AG04450 (cell line): ENCODE measurements around the gene MKNK1.

DNA sequence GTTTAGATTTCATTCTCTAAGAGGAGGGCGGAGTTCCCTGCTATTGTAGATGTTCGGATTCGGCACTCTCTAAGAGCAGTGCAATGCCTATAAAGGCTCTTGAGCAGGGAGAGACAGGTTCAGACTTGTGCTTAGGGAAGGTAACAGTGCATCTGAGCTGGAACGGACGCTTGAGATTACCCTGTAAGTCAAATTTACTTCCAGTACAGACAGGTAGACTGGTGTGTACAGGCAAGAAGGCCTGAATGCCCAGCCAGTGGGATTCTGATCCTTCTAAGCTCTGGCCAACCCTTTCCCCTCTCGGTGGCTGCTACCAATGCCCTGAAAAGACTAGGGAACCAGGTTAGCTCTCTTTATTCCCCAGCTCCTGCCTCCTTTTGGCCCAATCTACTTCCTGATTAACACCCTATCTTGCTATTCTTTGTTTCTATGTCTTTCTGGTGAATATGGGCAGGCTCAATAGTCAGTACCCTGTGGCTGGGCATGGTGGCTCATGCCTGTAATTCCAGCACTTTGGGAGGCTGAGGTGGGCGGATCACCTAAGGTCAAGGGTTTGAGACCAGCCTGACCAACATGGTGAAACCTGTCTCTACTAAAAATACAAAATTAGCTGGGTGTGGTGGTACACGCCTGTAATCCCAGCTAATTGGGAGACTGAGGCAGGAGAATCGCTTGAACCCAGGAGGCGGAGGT, 15.6 kb downstream of the LURAP1 start:
- CAGE, long polyA plus RNA: no peak
- RRBS: no CpG with 5 or more reads among the region's 10 CpGs

DNA sequence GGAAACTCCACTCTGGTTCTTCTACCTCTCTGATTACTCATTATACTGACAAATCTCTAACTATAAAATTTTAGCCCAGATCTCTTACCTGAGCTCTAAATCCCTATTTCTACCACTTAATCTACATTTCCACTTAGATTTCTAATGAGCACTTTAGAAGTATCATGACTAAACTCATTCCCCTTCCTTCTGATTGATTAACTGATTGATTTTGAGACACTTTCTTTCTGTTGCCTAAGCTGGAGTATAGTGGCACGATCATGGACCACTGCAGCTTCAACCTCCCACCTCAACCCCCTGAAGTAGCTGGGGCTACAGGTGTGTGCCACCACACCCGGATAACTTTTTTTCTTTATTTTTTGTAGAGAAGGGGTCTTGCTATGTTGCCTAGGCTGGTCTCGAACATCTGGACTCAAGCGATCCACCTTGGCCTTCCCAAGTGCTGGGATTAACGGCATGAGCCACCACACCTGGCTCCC, 27.4 kb downstream of the LRRC41 start:
- CAGE, long polyA plus RNA: no peak
- RRBS: no CpG with 5 or more reads among the region's 5 CpGs

DNA sequence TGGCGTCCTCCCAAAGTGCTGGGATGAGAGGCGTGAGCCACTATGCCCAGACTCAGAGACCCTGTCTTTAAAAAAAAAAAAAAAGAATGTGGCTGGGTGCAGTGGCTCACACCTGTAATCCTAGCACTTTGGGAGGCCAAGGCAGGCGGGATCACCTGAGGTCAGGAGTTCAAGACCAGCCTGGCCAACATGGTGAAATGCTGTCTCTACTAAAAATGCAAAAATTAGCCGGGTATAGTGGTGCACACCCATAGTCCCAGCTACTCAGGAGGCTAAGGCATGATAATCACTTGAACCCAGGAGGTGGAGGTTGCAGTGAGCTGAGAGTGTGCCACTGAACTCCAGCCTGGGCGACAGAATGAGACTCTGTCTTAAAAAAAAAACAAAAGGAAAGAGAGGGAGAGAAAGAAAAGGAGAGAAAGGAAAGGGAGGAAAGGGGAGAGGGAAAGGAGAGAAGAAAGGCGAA, 11.5 kb downstream of the NSUN4 start:
- CAGE, long polyA plus RNA: no peak
- RRBS: no CpG with 5 or more reads among the region's 6 CpGs

DNA sequence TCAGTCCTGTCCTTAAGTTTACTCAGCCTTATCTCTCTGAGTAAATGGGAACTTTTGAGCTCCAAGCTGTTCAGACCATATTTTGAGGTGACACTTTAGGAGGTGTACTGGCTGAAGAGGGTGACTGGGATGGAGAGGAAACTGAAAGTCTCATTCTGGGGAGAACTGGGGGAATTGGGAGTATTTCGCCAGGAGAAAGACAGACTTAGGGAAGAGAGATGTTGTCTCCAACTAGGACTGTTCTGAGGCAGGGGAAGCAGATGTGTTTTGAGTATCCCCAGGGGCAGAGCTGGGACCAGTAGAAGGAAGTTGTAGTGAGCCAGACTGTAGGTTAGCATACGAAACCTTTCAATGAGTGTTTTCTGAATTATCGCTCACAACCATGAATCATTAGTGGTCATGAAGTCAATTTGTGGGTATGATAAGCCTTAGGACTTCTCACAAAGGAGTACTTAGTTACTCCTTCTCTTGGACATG, 24.1 kb upstream of the FAAH start:
- CAGE, long polyA plus RNA: no peak
- RRBS: no CpG with 5 or more reads among the region's 3 CpGs

DNA sequence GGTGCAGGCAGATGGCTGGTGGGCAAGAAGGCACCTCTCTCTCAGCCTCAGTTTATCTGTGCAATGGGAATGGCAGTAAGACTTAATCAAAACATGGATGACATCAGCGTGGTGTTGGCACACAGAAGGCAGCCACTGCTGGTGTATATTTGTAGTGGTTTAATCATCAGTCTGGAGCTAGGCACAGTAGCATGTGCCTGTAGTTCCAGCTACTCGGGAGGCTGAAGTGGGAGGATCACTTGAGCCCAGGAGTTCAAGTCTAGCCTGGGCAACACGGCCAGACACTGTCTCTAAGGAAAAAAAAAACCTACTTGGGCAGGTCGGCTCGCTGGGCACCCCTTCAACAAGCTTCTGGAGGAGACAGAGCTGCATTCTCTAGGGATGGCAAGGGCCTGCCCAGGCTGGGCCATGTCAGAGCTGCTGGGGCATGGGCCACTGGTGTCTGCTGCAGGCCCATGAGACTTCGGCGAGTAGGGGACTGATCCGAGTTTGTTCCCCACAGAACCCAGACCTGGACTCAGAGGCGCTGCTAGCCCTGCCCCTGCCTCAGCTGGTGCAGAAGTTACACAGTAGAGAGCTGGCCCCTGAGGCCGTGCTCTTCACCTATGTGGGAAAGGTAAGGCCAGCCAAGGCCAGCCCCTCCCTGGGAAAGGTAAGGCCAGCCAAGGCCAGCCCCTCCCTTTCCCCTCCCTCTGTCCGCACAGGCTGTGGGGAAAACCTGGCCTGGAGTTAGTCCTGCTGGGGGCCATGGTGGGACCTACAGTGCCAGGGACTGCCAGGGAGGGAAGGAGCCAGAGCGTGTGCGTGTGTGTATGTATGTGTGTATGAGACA, 7.7 kb downstream of the FAAH start:
- CAGE, long polyA plus RNA: no peak
- RRBS: no CpG with 5 or more reads among the region's 13 CpGs

GRCh38 chr1:46603870-46604923, at the start of gene MKNK1:
Gene MKNK1, minus strand, starts transcription at chr1:46604268.
- CAGE, long polyA plus RNA: start-site peak on the minus strand at chr1:46604238-46604260, 50 and 67 reads in 2 replicates
- RRBS: 3% methylated on average over 7 of the region's 58 CpGs

- CAGE, long polyA plus RNA: no peak
- RRBS: no CpG with 5 or more reads among the region's 4 CpGs
Observed at GRCh38 chr1:46622312-46622680, 5.7 kb upstream of the MOB3C start.

GRCh38 chr1:46764428-46764894, 34.4 kb upstream of the CYP4B1 start:
- CAGE, long polyA plus RNA: no peak
- RRBS: no CpG with 5 or more reads among the region's 2 CpGs

DNA sequence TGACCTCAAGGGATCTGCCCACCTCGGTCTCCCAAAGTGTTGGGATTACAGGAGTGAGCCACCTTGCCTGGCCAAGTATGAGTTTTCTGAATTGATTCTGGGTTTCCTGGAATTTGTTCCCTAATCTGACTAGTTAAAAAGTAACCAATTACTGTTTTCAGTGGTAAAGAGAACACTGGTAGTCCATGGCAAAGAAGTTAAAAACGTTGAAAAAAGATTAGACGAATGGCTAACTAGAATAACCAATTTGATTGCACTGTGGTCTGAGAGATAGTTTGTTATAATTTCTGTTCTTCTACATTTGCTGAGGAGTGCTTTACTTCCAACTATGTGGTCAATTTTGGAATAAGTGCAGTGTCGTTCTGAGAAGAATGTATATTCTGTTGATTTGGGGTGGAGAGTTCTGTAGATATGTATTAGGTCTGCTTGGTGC, 21.1 kb upstream of the CYP4A11 start:
- CAGE, long polyA plus RNA: no peak
- RRBS: no CpG with 5 or more reads among the region's 4 CpGs

- CAGE, long polyA plus RNA: no peak
- RRBS: no CpG with 5 or more reads among the region's 7 CpGs
Observed at GRCh38 chr1:47129620-47130084, 7.6 kb upstream of the CYP4A22 start.

GRCh38 chr1:47226128-47226733, 5.8 kb downstream of the TAL1 start:
- CAGE, long polyA plus RNA: no peak
- RRBS: 6% methylated on average over 4 of the region's 18 CpGs

DNA sequence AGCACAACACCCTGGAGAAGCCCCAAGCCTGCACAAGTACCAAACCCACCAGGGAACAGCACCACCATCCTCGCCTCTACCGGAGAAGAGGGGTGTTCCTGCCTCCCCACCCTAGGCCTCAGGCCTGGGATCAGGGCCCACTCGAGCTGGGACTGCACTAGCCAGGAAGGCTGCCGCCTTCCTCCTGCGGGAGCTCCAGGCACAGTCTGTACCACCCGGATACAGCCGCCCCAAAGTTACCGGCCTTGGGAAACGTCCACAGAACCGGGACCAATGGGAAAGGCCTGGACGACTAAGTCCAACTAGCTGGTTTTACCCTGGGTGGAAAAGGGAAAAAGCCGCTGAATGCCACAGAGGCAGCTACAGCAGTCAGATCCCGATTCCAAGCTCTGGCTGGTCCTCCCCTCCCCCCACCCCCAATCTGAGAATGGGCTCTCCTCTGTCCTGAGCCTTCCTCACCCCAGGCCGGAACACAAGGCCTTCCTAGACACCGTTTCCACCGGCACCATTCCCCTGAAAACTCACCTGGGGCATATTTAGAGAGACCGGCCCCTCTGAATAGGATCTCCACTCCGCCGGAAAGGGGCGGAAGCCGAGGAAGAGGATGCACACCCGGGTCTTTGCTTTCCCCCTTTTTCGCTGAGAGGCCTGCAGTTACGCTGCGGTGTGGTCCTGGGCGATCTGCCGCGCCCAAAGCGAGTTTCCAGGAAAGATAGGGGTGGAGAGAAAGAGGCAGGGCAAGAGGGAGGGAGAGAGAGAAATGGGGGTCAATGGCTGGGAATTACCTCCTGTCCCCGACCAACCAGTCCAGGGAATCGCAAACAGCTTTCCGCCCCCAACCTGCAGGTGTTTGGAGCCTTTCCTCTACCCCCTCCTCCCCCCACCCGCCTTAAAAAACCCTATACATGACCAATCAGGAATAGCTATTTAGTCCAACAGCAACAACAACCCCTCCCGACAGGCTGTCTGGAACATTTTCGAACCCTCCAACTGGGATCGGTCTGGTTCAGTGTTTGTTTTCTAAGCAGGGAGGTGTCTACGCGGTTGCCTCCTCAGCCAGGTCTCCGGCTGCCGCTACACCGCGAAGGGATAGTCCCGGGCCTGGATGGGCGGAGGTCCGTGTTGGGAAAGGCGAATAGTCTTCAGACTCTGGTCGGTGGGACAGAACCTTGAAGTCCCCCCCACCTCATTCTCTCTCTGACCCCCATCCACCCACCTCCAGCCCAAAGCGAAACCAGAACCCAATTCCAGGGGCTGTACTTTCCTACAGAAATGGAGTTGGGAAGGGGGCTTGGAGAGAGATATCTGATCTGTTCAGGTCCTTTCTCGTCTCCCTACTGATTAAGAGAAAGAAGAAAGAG, 2.9 kb downstream of the TAL1 start:
- CAGE, long polyA plus RNA: no peak
- RRBS: 20% methylated on average over 3 of the region's 49 CpGs

GRCh38 chr1:47234924-47235853, 3.2 kb upstream of the TAL1 start:
- CAGE, long polyA plus RNA: no peak
- RRBS: 5% methylated on average over 4 of the region's 23 CpGs

- CAGE, long polyA plus RNA: no peak
- RRBS: no CpG with 5 or more reads among the region's 2 CpGs
Observed at GRCh38 chr1:47390608-47391051, 25.5 kb upstream of the FOXE3 start.

- CAGE, long polyA plus RNA: no peak
Observed at GRCh38 chr1:47431329-47431903, 6.4 kb upstream of the FOXD2 start.

DNA sequence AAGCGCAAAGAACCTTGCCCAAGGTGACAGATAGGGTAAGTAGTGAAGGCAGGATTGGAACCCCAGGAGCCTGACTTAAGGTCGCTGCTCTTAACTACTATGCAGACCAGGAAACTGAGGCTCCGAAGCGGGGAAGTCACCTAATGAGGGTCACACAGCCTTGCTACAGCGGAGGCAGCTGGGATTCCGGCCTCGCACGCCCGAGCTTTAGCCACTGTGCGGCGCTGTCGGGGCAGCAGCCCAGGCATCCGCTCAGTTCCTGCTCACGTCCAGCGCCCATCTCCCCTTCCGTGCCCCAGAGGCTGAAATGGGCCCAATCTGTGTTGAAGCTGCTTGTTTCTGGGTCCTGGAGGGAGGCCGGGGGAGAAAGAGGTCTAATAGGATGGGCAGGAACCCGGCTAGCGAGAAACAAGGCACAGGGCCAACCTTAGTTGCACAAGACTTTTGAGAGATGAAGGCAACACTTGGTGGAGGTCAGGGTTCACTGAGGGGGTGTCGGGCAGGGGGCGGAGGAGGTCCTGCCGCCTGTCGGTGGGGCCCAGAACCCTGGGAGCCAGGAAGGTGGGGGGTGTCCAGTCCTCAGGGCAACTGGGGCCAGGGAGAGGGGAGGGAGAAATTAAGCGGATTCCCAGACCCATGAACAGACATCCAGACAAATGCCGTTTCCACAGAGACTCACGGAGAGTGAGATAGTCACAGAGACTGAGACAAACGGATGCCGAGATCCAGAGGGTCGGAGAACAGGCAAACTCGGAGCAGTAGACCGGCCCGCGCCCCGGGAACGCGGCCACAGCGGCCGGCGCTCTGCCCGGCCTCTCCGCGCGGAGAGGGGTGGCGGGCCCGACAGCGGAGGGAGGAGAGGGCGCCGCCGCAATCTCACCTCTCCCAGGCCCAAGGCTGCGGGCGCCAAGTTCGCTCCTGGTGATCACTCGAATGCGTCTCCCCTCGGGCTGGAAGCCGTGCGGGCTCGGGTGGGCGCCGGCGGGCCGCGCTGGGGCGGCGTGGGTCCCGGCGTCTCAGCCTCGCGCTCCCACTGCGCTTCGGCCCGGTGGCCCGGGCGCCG, 1.1 kb upstream of the FOXD2 start:
- CAGE, long polyA plus RNA: no peak
- RRBS: 4% methylated on average over 6 of the region's 75 CpGs

GRCh38 chr1:47477322-47477980, 39.6 kb downstream of the FOXD2 start:
- CAGE, long polyA plus RNA: no peak
- RRBS: no CpG with 5 or more reads among the region's 4 CpGs

- CAGE, long polyA plus RNA: no peak
- RRBS: no CpG with 5 or more reads among the region's 8 CpGs
Observed at GRCh38 chr1:47569740-47570174, 131.9 kb downstream of the FOXD2 start.

- CAGE, long polyA plus RNA: no peak
- RRBS: no CpG with 5 or more reads among the region's 39 CpGs
Observed at GRCh38 chr1:47984104-47984586, 13.0 kb downstream of the TRABD2B start.

GRCh38 chr1:48249233-48249834, 26.8 kb downstream of the SLC5A9 start:
- CAGE, long polyA plus RNA: no peak
- RRBS: no CpG with 5 or more reads among the region's 3 CpGs